Myometrial cell (primary cell): ENCODE results near the gene NET1.

DNA sequence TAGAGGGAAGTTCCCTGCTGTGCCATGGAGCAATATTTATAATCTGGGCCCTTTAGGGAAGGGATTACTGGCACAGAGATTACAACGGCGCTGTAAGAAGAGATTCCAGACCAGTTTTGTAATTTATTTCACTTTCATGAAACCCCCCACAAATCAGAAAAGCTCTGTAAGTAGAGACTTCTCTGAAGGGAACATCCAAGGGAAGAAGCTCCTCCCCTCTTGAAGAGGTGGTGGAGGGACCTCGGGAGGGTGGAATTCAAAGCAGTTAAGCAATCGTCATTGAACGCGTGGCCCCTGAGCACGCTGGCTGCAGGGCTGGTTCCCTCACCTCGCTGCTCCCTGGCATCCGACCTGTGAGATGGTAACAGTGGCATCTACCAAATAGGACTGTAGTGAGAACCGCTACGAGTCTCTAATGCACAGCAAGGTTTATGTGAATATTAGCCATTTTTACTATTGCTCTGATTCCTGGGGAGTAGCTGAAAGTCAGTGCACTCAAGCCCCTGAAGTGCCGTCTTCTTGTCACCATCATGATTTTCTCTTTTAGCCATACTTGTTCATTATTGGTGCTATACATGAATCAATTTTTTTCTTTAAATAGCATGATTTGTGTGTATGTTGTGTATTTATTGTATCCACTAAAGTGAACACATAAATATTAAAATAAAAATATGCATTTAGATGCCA lies 113.3 kb downstream of the KLF6 start:
- RAMPAGE, long total RNA: no peak

DNA sequence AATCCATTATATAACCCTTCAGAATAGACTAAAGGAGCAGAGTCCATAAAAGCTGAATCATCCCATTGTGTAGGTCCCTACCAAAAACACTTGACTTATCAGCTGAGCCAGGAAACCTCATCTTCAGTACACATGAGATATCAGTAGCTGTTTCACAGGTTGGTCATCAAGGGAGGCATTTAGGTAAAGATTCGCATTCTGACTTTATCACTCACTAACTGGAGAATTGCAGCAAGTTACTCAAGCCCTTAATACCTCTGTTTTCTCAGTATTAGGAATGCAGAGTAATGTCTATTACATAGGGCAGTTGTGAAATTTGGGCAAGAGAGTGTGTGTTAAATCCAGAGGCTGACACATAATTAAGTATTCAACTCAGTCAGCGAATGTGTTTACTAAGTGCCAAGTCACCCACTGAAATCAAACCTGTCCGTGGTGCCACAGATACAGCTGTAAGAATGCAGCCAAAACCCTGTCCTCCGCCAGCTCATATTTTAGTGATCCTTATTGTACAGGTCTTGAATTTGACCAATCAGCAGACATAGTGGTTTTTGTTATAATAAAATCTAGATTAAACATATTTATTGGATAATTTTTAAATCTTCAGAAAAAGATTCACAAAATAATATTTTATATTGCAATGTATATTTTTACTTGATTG lies 44.5 kb downstream of the KLF6 start:
- RAMPAGE, long total RNA: no peak

DNA sequence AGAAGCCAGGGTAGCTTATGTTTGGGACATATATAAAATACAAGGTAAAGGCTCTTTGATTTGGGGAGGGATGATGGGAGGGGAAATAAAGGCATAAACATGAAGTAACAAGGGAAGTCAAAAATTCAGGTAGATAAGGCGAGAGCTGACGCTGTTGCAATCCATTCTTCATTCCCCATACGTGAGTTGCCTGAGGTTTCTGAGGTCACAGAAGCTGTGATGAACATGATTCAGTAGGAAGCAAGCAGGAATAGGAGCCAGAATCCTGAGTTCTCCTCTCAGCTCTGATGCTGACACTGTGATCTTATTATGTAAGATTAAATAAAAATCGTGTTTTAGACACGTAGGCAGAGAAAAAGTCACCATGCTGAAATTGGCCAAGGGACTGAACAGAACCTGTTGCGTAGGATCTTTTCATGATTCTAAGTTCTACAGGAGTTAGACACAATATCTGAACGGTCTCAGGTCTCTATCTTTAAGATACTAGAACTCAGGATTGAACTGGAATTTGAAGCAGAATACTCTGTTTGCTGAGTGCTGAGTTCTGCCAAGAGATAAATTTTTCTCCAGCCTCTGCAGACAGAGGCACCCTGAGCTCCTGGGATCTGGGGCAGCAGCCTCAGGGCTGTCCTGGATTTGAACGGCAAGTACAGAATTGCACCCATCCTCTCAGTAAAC lies 21.0 kb downstream of the KLF6 start:
- RAMPAGE, long total RNA: no peak

DNA sequence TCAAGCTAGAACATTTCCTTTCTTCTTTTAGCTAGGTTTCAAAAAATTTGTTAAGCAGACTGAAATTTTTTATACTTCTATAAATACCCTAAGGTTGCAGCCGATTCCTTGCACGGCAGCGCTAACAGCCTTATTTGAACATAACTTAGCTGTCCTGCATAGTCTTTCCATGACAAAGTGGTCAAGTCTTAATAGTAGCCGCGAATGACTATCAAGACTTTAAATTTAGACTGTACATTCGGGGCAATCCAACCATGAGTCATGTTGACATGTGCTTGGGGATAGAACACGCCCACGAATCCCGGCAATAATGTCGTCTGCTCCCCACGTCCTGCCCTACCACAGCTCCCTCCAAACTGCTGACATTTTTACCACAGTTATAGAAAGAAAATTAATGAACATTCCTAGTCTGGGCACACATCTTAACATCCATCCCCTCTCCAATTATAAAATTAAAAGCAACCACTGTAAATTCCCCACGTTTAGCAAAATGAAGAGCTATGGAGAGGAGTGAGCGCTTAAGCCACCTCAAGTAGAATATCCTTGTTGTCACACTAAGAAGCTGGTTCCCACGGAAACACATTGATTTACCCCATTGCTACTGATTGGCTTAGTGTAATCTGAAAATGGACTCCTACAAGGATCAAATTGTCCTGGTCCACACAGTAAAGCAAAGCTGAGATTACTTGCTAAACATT lies 9.7 kb downstream of the KLF6 start:
- RAMPAGE, long total RNA: no peak

DNA sequence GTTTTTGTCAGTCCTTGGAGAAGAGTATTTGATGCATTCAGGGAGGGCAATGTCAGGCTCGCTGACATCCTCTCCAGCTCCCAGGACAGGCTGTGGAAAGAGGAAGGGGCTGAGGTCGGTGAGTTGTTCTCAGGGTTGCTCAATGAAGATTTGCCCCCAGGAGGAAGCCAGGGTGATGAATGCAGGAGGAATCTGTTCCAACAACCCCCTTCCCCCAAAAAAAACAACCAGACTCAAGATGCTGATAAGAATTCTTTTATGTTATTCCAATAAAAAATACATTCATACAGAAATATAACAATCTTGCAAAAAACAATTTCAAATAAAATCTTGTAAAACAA lies 8.7 kb downstream of the KLF6 start:
- RAMPAGE, long total RNA: no peak

DNA sequence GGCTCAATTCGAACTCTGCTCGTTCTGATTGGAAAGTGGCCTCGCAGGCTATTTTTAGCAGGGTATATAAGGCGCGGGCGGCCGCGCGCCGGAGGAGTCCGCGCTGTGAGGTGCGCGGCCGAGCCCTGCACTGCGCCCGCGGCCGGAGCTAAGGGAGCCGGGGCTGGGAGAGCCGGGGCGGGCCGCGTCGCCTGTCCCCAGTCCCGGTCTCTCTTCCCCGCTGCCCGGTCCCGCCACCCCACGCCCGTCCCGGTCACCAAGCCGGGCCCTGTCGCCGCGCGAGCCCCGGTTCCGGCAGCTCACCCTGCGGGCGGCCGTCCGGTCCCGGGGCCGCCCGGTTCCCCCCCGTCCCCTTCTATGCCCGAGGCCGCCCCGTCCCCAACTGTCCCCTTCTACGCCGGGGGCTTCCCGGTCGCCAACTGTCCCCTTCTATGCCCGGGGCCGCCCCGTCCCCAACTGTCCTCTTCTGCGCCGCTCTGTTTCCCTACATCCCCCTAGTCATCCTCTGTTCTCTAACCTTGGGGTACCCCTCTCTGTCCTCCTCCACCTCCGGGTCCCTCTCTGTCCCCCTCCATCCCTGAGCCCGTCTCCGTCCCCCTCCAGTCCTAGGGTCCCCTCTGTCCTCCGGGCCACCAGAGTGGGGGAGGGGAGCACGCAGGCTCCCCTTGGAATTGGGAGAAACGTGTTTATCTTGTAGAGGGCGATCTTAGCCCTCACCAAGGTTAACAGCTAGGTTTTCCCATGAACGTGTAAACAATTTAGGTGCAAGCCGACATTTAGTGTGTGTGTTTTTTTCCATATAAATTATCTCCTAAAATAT lies 662 bp upstream of the KLF6 start:
- RAMPAGE, long total RNA: no peak

GRCh38 chr10:3806352-3807170 lies 21.6 kb upstream of the KLF6 start:
- RAMPAGE, long total RNA: no peak

GRCh38 chr10:3820288-3820706 lies 35.3 kb upstream of the KLF6 start:
- RAMPAGE, long total RNA: no peak

DNA sequence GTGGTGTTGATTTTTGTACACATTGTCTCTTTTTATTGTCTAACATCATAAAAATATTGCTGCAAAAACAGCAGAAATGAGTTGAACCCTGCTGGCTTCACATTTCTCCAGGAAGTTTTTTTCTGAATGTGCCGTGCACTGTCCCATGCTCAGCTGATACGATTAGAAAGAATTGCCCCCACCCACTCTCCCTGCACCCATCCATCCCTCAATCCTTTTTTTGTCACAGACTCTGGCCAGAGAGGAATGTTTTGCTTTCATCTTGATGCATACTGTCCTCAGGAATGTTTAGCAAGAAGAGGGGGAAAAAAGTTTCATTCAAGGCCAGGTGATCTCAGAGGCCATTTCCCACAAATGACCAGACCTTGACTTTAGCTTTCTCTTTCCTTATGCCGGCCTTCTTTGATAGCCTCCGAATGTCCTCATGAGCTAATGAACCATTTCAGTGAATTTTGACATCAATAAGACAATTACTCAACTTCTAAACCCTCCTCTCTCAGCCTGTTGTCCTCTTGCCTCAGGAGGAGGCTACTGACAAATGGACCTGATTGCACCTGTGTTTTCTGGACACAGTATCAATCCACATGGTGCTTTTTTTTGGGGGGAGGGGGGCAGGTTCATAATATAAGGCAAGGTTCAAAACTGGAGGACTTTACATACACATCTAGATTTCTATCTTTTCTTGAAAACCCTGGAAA lies 105.0 kb upstream of the KLF6 start:
- RAMPAGE, long total RNA: no peak

DNA sequence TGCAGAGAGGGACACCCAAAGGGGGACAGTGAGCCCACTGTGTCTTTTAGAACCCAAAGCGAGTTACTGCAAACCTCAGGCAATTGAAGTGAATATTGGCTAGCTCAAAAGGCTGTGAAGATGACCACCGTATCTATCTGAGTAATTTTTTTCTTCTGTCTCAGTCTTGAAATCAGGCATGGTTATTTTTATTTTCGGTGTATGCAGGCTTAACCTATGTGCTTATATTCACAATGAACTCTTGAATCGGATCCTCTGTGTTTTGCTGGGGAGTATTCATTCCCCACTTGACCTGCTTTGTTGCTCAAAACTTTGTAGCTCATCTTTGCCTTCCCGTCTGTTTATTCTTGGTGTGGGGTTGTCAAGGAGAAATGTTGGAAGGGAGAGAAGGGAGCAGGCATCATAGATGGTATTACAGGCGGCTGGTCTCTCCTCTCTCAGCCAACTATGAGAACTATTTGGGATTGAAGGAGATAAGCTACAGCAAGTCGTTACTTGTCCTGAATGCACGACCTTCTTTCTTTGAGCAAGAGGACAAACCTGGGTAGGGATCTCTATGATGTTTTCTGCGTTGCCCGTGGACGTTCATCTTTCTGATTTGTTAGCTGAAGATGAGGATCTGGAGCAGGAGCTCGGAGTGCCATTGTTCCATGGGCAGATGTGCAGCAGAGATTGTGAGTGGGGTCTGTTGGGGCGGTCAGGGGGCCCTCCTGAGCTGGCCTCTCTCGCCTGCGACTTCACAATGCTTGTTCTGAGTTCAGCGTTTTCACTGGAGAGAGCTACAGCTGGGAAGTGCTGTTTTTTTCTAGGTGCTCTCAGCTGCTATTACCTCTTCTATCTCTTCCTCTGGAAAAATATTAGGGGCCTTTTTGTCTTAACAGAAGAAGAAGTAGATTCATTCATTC lies 126.7 kb upstream of the KLF6 start:
- RAMPAGE, long total RNA: no peak

DNA sequence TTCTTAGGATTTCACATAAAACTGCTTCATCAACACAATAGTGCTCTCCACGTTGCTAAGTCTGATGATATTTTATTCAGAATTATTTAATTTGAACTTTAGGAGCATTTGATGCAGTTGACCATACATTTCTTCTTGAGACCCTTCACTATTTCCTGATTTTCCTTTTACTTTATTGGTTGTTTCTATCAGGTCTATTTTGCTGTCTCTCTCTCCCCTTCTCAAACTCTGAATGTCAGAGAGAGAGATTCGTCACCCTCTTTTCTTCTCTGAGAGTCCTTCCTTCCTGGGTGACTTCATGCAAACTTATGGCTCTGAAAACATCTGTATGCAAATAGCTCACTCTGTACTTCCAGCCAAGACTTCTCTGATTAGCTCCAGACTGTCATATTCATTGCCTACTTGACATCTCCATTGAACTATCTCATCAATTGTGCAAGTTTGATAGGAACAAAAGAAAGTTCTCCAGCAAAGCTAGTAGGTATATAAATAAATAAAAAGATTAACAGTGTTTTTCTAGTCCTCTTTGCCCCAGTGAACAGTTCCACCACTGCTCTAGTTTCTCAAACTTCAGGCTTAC lies 191.7 kb upstream of the KLF6 start:
- RAMPAGE, long total RNA: no peak

- RAMPAGE, long total RNA: start-site peak on the minus strand at chr10:4243731-4243802, 8 and 7 reads in 2 replicates
Observed at GRCh38 chr10:4243379-4244122, 458.5 kb upstream of the KLF6 start.

DNA sequence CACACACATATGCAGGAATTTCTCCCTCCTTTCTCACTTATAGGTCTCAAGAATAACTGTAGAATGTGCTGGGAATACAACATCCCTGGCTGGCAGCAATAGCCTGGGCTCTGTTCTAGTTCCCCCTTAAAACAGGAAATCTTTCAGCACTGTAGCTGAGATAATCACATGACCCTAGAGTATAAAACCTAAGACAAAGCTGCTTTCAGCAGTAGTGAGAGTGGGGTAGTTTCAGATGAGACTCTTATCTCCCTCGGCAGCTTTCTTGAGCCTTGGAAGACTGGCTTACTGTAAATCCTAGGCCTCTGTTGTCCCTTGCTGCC lies 137.4 kb upstream of the AKR1E2 start:
- RAMPAGE, long total RNA: no peak

- RAMPAGE, long total RNA: no peak
Observed at GRCh38 chr10:4733010-4733791, 92.8 kb upstream of the AKR1E2 start.

GRCh38 chr10:4902162-4902371 lies 61.1 kb upstream of the AKR1C1 start:
- RAMPAGE, long total RNA: no peak

DNA sequence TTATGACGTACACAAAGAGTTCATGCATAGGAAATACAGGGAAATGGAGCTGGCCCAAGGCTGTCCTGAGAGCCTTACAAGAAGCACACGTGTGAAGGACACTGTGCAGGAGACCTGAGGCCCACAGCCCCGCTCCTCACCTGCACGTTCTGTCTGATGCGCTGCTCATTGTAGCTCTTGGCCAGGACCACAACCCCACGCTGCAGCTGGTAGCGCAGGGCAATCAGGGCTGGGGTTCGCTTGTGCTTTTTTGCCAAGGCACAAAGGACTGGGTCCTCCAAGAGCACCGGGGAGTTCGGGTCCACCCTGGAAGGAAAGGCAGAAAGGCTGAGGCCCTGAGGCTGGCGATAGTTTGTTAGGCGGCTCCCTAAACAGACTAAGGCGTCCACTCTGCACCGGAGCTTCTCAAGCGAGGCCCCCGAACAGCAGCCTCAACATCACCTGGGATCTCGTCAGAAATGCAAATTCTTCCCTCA lies 8.4 kb downstream of the AKR1C2 start:
- RAMPAGE, long total RNA: no peak

GRCh38 chr10:5254528-5254841 lies 57.8 kb downstream of the AKR1C4 start:
- RAMPAGE, long total RNA: no peak

DNA sequence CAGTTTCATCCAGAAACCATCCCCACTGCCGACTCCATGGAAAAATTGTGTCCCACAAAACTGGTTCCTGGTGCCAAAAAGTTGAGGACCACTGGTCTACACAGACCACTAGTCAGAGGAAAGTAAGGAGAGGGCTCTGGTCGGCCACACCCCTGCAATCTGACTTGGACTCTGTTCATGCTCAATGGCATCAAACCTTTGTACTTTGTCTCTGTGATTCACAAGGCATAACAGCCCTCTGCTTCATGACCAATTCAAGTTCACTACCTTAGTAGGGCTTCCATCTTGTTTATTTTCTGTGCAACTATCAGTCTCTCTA lies 1.8 kb downstream of the TUBAL3 start:
- RAMPAGE, long total RNA: no peak

GRCh38 chr10:5412105-5412932 lies at the start of gene NET1:
NET1 (plus strand) TSS chr10:5412557.
- RAMPAGE, long total RNA: no peak

DNA sequence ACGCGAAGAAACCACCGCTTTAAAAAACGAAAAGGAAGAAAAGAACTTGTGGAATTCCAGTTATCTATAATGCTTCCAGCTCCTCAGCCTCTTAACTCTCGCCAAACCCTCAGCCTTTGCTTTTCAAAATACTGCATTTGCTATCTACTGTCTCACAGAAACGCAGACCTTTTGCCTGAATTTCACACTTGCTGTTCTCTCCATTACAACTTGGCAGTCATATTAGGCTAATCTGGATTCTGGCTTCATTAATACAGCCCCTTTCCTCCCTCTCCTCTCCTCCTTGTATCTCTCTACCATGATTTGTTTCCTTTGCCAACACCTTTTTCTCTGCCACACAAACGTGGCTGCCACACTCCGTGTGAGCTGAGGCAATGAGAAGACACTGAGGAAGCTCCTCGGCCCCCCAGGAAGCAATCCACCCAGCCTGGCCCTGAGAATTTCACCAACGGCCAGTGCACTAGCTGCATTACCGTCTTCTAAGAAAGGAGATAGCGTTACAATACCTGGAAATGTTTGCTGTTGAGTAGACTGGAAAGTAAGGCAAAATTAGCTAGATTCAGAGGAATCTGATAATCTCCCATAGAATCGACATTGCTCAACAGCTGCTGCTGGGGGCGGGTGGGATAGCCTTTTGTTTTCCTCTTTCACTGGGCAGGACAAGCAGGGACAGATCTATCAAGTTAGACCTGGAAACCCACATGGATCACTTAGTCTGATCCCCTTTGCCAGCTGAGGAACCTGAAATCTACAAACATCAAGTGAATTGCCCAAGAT lies 37.1 kb downstream of the CALML5 start:
- RAMPAGE, long total RNA: no peak